ENCODE results near the genes H1-7, OR8S1 and ARF3.

GRCh38 chr12:47248913-47249579 lies 169.3 kb upstream of the AMIGO2 start:
- PRO-cap = no peak

- PRO-cap = no peak
Measured at GRCh38 chr12:47360654-47361738, 281.2 kb upstream of the AMIGO2 start.

DNA sequence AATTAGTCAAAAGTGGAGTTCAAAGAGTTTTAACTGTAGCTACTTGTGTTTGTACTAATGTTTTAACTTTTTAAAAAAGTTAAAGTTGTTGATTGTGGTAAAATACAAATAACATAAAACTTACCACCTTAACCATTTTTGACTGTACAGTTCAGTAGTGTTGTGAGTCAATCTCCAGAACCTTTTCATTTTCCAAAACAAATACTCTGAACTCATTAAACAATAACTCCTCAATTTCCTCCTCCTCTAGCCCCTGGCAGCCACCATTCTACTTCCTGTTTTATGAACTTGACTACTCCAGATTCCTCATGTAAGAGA lies 299.1 kb upstream of the AMIGO2 start:
- PRO-cap = no peak

GRCh38 chr12:47391502-47392079 lies 311.8 kb upstream of the AMIGO2 start:
- PRO-cap = no peak

DNA sequence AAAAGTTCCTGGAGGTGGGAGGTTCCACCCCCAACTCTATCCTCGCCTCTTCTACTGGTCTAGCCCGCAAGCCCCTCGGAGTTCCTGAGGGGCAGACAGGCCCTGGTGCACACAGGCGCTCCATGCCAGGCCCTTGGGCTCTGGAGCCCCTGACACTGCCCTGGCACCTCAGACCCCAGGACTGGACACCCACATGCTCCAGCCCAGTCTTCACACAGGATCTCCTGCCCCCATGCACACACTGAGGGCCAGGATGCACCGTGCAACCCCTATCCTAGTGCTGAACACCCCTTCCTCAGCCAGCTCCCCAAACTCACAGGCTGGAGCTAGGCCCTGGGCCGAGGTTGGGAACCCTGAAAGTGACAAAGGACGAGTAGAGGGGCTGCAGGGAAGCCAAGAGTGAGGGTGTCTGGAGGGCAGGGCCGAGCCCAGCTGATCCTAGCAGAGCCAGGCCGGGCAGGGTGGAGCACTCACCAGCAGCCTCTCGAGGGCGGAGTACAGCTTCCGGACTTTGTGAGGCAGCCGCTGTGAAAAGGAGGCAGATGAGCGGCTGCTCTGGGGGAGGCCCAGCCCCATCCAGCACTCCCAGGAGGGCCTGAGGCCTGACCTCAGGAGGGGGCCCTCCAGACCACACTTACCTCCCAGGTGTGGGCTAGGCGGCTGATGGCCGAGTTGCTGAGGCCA lies 14.5 kb upstream of the ENDOU start:
- PRO-cap = no peak

GRCh38 chr12:47807417-47807904 lies 12.2 kb downstream of the HDAC7 start:
- PRO-cap = no peak

- PRO-cap = no peak
Measured at GRCh38 chr12:47816682-47817801, 2.7 kb downstream of the HDAC7 start.

DNA sequence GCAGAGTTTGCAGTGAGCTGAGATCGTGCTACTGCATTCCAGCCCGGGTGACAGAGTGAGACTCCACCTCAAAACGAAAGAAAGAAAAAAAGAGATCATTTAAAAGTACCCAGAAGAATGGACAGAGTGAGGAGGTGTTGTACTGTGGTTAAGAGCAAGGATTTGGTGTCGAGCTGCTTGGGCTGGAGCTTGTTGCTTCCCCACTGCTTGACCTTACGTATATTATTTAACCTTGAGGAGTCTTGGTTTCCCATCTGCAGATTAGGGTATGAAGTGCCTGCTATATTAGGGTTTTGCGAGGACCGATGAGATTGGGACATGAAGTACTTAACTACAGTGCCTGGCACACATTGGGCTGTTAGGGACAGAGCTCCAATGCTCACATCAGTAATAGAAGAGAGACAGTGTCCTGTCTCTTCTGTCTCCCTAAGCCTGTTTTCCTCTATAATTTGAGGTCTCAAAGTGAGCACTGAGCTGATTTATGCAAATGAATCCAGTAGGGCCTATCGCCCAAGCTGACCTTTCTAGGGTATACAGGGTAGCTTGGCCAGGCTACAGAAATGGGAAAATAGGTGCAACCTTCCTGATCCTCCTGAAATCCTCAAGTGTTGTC lies 8.5 kb upstream of the HDAC7 start:
- PRO-cap = no peak

GRCh38 chr12:47830729-47831003 lies 11.0 kb upstream of the HDAC7 start:
- PRO-cap = no peak

DNA sequence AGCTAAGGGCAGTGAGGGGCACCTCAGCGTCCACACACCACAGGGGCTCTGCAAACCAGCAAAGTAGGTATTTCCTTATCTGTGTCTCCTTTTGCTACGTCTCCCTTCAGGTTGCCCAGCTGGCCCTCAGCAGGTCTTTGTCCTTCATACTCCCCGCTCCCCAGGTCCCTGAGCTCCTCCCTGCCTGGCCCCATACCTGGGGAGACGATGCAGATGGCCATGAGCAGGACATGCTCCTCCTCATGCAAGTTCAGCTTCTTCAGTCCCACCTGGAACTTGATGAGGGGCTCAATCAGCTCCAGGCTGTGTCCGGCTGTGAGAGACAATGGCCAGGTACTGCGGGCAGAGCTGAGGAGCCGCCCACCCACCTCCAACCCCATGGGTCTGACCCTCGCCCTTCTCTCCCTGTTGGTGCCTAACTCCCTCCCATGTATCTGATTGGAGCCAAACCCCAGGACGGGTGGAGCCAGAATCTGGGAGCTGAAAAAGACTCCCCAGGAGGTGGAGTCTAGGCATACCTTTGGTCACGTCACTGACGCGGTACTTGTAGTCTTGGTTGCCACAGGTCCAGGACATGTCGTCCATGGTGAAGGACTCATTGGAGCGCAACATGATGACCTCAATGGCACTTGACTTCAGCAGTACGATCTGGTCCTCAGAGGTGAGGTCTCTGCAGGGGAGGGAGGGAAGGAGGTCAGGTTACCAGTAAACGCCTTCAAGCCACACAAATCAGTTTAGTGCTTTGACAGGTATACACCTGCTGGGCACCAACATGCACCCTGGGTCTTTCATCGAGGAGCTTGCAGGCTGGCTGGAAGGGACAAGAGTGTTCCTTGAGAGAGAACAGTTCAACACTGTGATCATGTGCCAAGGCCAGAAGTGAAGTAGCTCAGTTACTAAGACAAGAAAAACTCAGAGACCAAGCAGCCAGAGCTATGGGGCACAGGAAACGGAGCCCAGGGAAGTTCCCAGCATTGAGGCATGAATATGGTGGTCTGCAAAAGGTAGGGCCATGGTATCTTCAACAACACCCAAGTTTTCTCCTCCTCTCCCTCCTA lies 26.8 kb upstream of the HDAC7 start:
- PRO-cap = no peak

- PRO-cap = no peak
Measured at GRCh38 chr12:48037802-48038302, 33.6 kb upstream of the COL2A1 start.

DNA sequence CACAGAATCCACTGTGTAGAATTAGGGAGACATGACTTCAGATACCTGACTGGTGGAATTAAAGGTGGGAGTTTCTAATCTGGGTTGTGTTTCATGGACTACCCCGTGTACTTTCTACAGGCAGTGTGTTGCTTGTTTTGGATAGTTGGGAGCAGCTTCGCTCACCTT lies at the start of gene H1-7:
TSS of gene H1-7 (plus strand) at position 168 of the 168 bp plus-strand sequence.
- PRO-cap = no peak

DNA sequence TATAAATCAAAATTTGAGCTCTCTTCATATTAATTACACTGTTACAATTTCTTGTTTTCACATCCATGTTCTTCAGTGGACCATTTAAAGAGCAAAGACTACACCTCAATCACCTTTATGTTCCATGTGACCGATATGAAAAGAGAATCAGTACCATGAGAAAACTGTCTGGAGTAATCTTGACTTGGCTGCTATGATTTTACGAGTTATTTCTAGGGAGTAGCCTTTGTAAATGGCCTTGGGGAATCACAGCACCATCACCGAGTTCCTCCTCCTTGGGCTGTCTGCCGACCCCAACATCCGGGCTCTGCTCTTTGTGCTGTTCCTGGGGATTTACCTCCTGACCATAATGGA lies at the start of gene OR8S1:
TSS of gene OR8S1 (plus strand) at position 233 of the 354 bp plus-strand sequence.
- PRO-cap = no peak

- PRO-cap = no peak
Measured at GRCh38 chr12:48662050-48662465, 20.0 kb downstream of the KANSL2 start.

DNA sequence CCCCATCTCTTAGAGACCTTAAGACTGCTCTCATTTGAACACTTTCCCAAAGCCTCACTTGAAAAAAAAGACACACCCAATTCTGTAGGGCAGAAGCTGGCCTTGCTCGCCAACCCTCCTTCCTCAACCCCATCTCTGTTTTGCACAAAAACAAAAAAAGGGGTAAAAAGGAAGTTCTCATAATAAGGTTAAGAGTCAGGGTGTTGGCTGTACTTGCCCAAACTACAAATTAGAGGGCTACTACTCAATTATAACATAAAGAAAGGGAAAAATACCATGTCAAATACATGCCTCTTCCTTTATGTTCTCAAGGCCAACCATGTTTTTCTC lies 9.9 kb upstream of the KANSL2 start:
- PRO-cap = no peak

GRCh38 chr12:48779315-48780425 lies 9.2 kb downstream of the ADCY6 start:
- PRO-cap = no peak

- PRO-cap = no peak
Measured at GRCh38 chr12:48813971-48814612, 4.2 kb upstream of the CACNB3 start.

GRCh38 chr12:48816251-48816879 lies 1.9 kb upstream of the CACNB3 start:
- PRO-cap = no peak

- PRO-cap = no peak
Measured at GRCh38 chr12:48881703-48882888, 16.4 kb upstream of the RND1 start.

DNA sequence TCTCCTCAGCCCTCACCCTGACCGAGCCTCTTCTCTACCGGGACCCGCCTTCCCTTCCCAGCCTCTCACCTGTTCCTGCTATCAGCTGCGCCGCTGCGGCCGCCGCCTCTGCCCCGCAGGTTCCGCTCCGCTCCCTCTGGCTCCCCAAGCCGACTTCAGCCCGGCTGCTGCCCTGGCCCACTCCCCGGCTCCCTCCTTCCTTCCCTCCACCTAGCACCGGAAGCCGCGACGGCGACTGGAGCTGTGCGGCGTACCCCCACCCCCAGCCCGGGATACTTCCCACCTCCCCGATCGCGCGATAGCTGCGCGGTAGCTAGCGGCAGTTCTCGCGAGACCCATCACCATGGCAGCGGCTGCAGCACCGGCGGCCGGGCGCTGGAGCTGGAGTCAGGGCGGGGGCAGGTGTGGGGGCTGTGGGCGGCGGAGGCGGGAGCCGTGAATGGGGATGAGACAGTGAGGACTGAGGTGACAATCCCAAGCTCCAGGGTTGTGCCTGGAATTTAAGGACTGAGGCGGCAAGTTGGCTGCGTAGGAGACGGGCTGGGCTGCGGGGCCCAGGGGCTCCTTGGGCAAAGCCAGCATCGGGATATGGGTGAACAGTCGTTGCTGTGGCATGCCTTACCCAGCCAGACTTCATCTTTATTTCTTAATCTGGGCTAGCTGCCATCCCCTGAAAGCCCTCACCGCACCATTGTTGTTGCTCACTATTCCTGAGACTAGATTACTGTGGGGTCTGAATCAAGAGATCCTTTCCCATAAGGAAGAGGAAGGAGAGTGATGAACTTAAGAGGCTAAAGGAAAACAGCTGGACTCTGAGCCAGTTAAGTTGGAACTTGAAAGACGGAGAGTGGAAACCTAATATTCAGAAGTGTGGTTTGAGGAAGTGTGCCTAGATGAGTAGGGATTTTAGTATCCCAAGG lies at the start of gene ARF3:
TSS of gene ARF3 (minus strand) at position 247 of the 920 bp plus-strand sequence.
- PRO-cap = no peak

Measured in peritoneum (tissue), 1 donor.